ENCODE data around the gene SIK1.

DNA sequence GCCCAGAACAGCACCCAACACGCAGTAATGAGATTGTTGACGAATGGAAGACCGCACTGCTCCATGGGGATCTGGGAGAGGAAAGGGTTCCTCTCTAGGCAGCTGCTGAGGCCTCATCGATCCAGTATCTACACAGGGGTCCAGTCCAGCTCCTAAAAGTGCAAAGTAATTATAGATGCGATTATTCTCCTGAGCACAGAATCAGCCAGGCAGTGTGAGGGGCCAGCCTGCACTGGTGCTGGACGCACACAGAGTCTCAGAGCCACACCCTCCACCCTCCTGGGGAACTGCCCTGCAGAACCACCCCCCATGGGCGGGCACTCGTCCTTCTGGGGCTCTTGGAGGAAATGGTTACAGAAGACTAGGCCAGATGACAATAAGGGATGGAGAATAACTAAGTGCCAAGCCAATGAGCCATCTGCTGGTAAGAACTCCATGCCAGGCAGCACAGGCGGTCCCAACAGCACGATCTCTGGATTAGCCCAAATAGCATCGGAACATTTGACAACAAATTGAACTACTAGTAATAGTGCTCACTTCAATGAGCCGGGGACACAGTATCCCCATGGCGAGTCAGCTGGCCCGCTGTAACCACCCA lies 1.6 kb upstream of the PDE9A start:
CAGE:
- cytosol, long polyA minus RNA: no peak
- cytosol, long polyA plus RNA: no peak
- long polyA plus RNA: no peak
- nucleus, long polyA minus RNA: no peak
- nucleus, long polyA plus RNA: no peak

CAGE:
- cytosol, long polyA minus RNA: no peak
- cytosol, long polyA plus RNA: no peak
- long polyA plus RNA: no peak
- nucleus, long polyA minus RNA: no peak
- nucleus, long polyA plus RNA: no peak
These were observed 21.0 kb downstream of the PDE9A start for GRCh38 chr21:42674252-42674918.

GRCh38 chr21:42703057-42703642 lies 49.7 kb downstream of the PDE9A start:
CAGE:
- cytosol, long polyA minus RNA: no peak
- cytosol, long polyA plus RNA: no peak
- long polyA plus RNA: no peak
- nucleus, long polyA minus RNA: no peak
- nucleus, long polyA plus RNA: no peak

DNA sequence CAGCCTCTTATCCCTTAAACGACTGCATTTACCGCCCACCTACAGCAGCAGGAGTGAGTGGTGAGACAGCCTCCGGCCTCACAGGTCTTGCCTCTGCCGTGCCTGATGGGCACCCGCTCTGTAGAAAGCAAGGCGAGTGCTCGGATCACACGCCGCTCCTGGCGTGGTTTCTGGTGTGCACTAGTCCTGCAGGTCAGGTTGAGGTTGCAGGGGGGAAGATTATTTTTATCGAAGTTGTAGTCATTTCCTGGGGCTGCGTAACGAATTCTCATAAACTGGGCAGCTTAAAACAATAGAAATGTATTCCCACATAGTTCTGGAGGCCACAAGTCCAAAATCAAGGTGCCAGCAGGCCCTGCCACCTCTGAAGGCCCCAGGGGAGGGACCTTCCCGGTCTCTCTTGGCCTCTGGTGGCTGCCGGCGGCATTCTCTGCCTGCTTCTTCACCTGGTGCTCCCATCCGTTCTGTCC lies 92.6 kb downstream of the PDE9A start:
CAGE:
- cytosol, long polyA minus RNA: no peak
- cytosol, long polyA plus RNA: no peak
- long polyA plus RNA: no peak
- nucleus, long polyA minus RNA: no peak
- nucleus, long polyA plus RNA: no peak

GRCh38 chr21:42812321-42812989 lies 66.9 kb downstream of the WDR4 start:
CAGE:
- cytosol, long polyA minus RNA: no peak
- cytosol, long polyA plus RNA: no peak
- long polyA plus RNA: no peak
- nucleus, long polyA minus RNA: no peak
- nucleus, long polyA plus RNA: no peak

DNA sequence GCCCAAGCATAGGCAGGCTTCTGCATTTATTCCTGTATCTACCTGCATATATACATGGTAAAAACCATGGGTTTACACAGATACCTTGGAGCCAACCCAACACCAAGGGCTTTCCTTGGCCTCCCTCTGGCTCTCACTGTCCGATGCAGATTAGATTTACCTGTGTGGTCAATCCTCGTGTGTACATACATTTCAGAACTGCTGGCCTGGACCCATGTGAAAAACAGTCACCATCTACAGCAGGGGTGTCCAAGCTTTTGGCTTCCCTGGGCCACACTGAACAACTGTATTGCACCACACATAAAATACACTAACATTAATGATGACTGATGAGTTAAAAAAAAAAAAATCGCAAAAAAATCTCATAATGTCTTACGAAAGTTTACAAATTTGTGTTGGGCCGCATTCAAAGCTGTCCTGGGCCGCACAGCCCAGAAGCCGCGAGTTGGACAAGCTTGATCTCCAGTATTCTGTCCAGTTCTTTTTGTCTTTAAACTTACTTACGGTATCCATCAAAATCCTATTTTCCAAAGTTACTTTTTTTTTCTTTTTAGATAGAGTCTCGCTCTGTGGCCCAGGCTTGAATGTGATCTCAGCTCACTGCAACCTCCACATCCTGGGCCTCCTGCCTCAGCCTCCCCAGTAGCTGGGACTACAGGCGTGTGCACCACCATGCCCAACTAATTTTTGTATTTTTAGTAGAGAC lies 43.5 kb downstream of the WDR4 start:
CAGE:
- cytosol, long polyA minus RNA: no peak
- cytosol, long polyA plus RNA: no peak
- long polyA plus RNA: no peak
- nucleus, long polyA minus RNA: no peak
- nucleus, long polyA plus RNA: no peak

GRCh38 chr21:42849488-42850350 lies 29.6 kb downstream of the WDR4 start:
CAGE:
- cytosol, long polyA minus RNA: no peak
- cytosol, long polyA plus RNA: no peak
- long polyA plus RNA: no peak
- nucleus, long polyA minus RNA: no peak
- nucleus, long polyA plus RNA: no peak

CAGE:
- cytosol, long polyA minus RNA: no peak
- cytosol, long polyA plus RNA: no peak
- long polyA plus RNA: no peak
- nucleus, long polyA minus RNA: no peak
- nucleus, long polyA plus RNA: no peak
These were observed 29.4 kb downstream of the CBS start for GRCh38 chr21:43046160-43046754.

DNA sequence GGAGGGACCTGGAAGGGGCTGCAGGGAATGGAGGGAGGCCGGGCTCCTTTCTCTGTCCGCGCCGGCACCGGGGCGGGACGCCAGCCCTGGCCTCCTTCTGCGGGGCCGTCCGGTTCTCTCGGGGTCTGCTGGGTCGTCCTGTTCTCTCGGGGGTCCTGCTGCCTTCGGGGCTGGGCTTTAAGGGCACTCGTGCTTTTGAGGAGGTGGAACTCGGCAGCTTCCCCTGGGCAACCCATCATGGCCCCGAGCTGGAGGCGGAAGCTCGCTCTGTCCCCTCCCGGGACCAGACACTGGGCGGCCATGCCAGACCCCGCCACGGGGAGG lies 4.2 kb downstream of the CRYAA start:
CAGE:
- cytosol, long polyA minus RNA: no peak
- cytosol, long polyA plus RNA: no peak
- long polyA plus RNA: no peak
- nucleus, long polyA minus RNA: no peak
- nucleus, long polyA plus RNA: no peak

DNA sequence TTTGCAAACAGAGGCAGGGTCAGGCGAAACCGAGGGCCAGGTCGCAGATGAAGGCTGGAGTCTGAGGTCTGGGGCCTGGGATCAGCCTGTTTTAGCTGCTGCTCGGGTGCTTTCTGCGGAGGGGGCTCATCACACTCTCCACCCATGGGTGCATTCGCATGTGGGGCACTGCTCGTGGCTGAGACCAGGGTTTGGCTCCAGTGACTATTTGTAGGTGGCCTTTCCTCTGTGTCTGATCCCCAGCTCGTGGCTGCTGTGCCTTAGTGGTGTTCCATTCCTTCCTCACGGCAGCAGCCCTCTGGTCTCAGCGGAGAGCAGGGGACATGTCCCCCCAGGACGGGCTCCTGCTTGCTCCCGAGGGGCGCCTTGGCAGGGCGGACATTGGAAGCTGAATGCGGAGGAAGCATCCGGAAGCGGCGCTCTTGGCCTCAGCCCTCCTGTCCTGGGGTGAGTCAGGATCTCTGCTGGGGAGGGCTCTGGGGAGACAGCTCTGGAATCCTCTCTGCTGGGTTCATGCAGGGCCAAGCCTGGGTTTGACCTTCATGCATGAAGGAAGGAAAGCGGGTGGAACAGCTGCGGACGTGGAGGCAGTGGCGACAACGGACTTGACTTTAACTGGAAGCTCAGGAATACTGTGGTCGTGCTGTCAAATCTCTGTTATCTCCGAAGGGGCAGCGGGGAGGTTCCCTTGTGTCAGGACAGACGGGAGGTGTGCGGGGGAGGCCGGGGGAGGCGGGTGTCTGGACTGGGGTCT lies 26.2 kb downstream of the CRYAA start:
CAGE:
- cytosol, long polyA minus RNA: no peak
- cytosol, long polyA plus RNA: no peak
- long polyA plus RNA: no peak
- nucleus, long polyA minus RNA: no peak
- nucleus, long polyA plus RNA: no peak

GRCh38 chr21:43209831-43210674 lies 41.2 kb downstream of the CRYAA start:
CAGE:
- cytosol, long polyA minus RNA: no peak
- cytosol, long polyA plus RNA: no peak
- long polyA plus RNA: no peak
- nucleus, long polyA minus RNA: no peak
- nucleus, long polyA plus RNA: no peak

DNA sequence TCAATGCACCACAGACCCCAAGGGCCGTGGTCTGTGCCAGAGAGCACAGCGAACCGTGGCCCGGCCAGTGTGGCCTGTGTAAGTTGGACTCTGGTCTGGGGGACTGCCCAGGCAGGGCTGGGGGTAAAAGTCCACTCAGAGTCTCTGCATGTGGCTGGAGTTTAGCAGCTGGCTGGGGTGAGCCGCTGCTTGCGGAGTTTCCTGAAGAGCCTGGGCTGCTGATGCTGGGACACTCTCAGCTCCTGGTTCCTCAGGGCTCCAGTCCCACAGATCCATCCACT lies 105.7 kb downstream of the CRYAA start:
CAGE:
- cytosol, long polyA minus RNA: no peak
- cytosol, long polyA plus RNA: no peak
- long polyA plus RNA: no peak
- nucleus, long polyA minus RNA: no peak
- nucleus, long polyA plus RNA: no peak

DNA sequence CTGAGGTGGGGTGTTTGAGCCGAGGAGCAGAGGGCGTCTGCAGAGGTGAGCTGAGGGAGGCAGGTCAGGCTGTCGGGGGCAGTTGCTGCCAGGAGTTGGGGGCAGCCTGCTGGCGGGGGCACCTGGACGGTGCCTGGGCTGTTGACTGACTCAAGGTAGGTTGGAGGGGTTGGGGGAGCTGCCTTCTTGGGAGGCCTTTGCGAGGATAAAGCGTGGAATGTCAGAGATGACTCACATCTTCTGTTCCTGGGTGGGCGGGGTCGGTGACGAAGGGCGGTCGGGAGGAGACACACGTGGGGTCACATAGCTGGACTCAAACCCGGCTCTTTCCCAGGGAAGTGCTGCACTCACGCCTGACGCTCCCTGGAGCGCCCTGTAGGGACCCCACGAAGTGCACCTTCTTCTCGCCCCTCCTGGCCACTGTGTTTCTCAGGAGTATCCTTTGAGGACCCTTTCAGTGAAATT lies 86.2 kb downstream of the SIK1 start:
CAGE:
- cytosol, long polyA minus RNA: no peak
- cytosol, long polyA plus RNA: no peak
- long polyA plus RNA: no peak
- nucleus, long polyA minus RNA: no peak
- nucleus, long polyA plus RNA: no peak

DNA sequence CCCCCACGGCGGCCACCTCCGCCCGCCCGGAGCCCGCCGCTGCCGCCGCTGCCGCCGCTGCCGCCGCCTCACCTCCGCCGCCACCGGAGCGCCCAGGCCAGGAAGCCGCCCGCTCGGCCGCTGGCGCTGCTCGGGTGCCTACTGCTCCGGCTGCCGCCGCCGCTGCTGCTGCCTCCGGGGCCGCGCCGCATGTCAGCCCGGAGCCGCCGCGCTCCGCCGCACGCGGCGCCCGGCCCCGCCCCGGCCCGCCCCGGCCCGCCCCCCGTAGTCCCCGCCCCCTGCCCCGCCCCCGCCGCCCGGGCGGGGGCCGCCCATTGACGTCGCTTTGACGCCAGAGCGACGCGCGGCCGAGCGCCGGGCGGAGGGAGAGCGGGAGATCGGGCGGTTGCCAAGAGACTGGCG lies at the start of gene SIK1:
TSS of gene SIK1 (minus strand) at position 194 of the 402 bp plus-strand sequence.
CAGE:
- cytosol, long polyA minus RNA: no peak
- cytosol, long polyA plus RNA: no peak
- long polyA plus RNA: no peak
- nucleus, long polyA minus RNA: no peak
- nucleus, long polyA plus RNA: no peak

GRCh38 chr21:43646518-43646938 lies 12.8 kb downstream of the HSF2BP start:
CAGE:
- cytosol, long polyA minus RNA: no peak
- cytosol, long polyA plus RNA: no peak
- long polyA plus RNA: no peak
- nucleus, long polyA minus RNA: no peak
- nucleus, long polyA plus RNA: no peak

DNA sequence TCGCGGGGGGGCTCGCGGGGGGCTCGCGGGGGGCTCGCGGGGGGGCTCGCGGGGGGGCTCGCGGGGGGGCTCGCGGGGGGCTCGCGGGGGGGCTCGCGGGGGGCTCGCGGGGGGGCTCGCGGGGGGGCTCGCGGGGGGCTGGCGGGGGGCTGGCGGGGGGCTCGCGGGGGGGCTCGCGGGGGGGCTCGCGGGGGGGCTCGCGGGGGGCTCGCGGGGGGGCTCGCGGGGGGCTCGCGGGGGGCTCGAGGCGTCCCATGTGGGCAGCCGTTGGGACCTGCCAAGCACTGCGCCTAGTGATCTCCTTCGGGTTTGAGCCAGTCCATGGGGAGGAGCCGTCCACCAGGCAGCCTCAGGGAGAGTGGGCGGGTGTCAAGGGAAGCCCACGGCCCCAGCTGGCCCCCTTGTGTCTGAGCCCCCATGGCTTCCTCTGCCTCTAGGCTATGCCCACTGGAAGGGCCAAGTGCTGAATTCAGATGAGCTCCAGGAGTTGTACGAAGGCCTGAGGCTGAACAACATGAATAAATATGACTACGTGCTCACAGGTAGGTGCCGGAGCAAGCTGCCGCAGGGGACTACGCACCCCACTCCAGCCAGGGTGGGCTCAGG lies 22.4 kb downstream of the PDXK start:
CAGE:
- cytosol, long polyA minus RNA: no peak
- cytosol, long polyA plus RNA: no peak
- long polyA plus RNA: no peak
- nucleus, long polyA minus RNA: no peak
- nucleus, long polyA plus RNA: no peak

CAGE:
- cytosol, long polyA minus RNA: start-site peak on the plus strand at chr21:43757551-43757593, 16 reads; start-site peak on the plus strand at chr21:43757647-43757708, 38 reads; start-site peak on the plus strand at chr21:43757847-43757879, 18 reads
- cytosol, long polyA plus RNA: no peak
- long polyA plus RNA: no peak
- nucleus, long polyA minus RNA: no peak
- nucleus, long polyA plus RNA: start-site peak on the plus strand at chr21:43757960-43757969, 21 and 30 reads in 2 replicates
These were observed 18.5 kb downstream of the CSTB start for GRCh38 chr21:43757495-43758080.

GRCh38 chr21:43782558-43783189 lies 6.6 kb upstream of the CSTB start:
CAGE:
- cytosol, long polyA minus RNA: no peak
- cytosol, long polyA plus RNA: no peak
- long polyA plus RNA: no peak
- nucleus, long polyA minus RNA: no peak
- nucleus, long polyA plus RNA: no peak

DNA sequence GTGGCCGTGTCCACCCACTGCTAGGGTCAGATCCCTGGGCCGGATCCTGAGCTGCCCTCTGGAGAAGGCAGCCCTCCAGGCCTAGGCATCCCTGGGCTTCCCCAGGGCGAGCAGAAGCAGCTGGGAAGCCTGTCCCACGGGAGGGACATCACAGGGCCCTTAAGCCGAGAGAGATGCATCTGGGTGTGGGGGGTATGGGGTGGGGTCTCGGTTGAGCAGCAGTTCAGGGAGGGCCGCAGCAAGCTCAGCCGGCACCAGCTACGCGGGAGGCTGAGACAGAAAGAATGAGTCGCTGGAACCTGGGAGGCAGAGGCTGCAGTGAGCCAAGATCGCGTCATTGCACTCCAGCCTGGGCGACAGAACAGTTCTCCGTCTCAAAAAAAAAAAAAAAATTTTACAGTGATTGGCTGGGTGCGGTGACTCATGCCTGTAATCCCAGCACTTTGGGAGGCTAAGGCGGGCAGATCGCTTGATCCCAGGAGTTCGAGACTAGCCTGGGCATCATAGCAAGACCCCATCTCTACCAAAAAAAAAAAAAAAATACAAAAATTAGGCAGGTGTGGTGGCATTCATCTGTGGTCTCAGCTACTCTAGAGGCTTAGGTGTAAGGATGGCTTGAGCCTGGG lies 37.7 kb downstream of the RRP1 start:
CAGE:
- cytosol, long polyA minus RNA: no peak
- cytosol, long polyA plus RNA: no peak
- long polyA plus RNA: no peak
- nucleus, long polyA minus RNA: no peak
- nucleus, long polyA plus RNA: no peak

DNA sequence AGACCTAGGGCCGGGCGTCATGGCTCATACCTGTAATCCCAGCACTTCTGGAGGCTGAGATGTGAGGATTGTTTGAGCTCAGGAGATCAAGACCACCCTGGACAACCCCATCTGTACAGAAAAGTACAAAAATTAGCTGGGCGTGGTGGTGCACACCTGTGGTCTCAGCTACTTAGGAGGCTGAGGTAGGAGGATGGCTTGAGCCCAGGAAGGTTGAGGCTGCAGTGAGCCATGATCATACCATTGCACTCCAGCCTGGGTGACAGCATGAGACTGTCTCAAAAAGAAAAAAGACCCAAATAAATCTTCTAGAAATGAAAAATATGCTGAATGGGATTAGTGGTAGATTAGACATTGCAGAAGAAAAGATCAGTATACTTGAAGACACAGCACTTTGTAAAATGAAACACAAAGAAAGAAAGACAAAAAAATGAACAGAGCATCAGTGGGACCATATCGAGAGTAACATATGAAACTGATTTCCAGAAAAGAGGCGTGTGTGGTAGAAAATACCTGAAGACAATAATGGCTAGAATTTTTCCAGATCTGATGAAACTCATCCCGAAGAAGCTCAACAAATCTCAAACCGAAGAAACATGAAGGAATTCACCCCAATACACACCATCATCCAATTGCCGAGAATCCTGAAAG lies 36.6 kb downstream of the AGPAT3 start:
CAGE:
- cytosol, long polyA minus RNA: no peak
- cytosol, long polyA plus RNA: no peak
- long polyA plus RNA: no peak
- nucleus, long polyA minus RNA: no peak
- nucleus, long polyA plus RNA: no peak

All from keratinocyte (primary cell).